NALM6 (cell line): ENCODE measurements around the genes DNAJC17 and PPP1R14D.

DNA sequence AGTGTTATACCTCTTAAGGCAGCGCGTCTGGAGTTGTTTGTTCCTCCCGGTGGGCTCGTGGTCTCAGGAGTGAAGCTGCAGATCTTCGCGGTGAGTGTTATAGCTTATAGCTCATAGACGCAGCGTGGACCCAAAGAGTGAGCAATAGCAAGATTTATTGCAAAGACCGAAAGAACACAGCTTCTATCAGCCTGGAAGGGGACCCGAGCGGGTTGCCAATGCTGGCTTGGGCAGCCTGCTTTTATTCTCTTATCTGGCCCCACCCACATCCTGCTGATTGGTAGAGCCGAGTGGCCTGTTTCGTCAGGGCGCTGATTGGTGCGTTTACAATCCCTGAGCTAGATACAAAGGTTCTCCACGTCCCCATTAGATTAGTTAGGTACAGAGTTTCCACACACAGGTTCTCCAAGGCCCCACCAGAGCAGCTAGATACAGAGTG lies 34.5 kb downstream of the BMF start:
- PRO-cap = no peak

DNA sequence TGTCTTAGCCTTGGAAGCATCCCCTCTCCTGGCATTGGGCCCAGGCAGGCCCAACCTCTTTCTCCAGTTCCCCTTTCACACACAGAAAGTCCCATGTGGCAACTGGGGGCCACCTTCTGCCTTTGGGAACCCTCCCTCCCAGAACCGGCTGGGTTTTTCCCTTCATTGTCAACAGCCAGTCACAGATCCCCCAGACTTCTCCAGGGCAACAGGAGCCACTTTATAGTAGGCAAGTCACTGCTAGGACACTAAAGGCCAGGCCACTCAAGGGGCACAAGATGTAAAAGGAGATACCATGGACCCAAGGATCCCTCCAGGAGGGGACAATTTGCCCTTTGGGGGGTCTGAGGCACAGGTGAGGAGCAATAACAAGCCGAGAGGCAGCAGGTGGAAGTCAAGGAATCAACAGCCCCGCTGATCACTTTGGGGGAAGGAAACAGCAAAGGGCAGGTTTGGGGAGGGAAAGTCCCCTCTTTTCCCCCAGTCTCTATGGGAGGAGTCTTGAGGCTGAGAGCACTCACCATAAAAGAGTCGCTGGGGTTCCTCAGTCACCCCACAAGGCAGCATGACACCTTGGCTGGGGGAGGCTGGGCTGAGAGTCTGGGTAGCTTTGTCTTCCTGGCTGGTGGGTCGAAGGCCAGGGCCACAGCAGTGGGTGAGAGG lies 3.3 kb downstream of the BMF start:
- PRO-cap = no peak

GRCh38 chr15:40239627-40239995 lies 748 bp downstream of the PAK6 start:
- PRO-cap = no peak

DNA sequence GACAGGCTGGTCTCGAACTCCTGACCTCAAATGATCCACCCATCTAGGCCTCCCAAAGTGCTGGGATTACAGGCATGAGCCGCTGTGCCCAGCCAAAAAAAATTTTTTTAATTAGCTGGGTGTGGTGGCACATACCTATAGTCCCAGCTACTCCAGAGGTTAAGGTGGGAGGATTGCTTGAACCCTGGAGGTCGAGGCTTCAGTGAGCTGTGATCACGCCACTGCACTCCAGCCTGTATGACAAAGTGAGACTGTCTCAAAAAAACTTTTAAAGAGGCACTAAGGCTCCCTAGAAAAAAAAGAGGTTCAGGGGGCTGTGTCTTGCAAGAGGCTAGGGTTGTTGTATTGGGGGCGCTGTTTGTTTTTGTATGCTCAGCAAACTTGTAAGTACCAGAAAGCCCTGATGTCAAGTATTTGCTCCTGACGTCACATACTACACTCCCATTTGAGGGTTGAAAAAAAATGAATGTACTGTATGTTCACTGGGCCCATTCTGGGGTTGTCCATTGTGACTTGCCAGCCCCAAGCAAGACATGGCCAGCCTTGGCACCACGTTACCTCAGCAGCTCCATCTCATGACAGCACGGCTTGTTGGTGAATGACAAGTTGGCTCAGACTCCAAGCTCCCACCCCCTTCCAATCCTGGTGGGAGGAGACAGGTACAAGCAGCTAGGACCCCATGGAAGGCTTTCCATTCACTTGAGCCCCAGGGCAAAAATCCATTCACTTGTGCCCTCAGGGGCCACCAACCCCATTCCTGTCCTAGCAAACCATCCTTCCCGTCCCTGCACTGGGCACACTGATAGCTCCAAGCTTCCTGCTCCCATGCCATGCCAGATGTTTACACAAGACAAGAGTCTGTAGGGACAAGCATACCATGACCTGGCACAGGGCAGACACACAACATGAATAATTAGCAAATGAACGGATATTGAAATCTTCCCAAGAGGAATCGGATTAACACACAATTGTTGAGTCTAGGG lies 1.4 kb downstream of the PHGR1 start:
- PRO-cap = no peak

- PRO-cap = no peak
These were observed 3.5 kb upstream of the BAHD1 start for GRCh38 chr15:40437076-40437831.

GRCh38 chr15:40452322-40452859 lies 11.6 kb downstream of the BAHD1 start:
- PRO-cap = no peak

GRCh38 chr15:40582639-40583377 lies 11.2 kb upstream of the KNL1 start:
- PRO-cap = no peak

GRCh38 chr15:40693888-40694256 lies 1.1 kb upstream of the RAD51 start:
- PRO-cap = bidirectional peak, plus-strand start at chr15:40694158, minus-strand start at chr15:40694038

- PRO-cap = bidirectional peak, plus-strand start at chr15:40695406, minus-strand start at chr15:40695435; unidirectional peak, minus-strand start at chr15:40695756
These were observed 441 bp downstream of the RAD51 start for GRCh38 chr15:40695299-40695931.

DNA sequence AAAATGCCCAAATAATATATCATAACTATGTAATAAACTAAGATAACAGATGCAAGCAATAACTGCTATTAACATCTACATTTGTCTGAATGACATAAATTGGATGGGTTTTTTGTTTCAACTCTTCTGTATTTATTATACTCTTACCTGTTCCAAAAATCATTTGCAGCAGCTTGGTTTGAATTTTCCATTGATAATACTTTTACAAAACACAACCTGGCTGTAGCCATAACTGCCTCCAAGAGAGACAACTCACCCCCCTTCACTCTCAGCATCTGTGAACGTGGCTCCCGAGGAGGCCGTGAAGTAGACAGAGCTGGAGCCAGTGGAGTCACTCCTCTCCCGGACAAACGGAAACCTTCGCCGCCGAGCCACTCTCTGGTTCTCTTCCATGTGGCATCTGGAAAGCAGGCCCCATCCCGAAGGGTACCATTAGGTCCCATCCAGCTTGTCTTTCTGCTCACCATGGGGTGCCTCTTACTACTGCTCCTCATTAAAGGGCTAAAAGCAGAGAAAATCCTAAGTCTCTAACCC lies 3.8 kb downstream of the RMDN3 start:
- PRO-cap = no peak

DNA sequence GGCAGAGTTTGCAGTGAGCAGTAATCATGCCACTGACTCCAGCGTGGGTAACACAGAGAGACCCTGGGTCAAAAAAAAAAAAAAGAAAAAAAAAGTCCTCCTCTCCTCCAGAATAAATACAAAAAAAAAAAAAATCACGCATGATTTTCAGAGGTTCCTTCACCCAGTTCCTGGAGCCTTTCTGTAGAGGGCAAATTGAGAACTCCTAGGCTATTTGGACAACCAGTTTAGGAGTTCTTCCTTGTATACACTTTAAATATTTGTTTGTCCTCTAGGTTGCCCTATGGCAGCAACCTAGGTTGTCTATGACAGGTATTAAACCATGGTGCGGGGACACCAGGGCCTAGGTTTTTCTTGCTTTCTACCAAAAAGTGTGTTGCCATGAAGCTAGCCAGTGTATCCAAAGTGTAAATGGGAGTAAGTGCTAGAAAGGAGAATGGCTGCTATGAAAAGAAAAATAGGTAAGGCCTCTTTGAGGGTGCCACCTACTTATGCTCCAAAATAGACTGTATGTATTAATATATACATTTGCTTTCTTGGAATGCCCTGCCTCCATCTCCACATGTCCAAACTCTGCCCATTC lies 3.8 kb upstream of the ZFYVE19 start:
- PRO-cap = no peak

- PRO-cap = bidirectional peak, plus-strand start at chr15:40807120, minus-strand start at chr15:40807052; unidirectional peak, minus-strand start at chr15:40807273; bidirectional peak, plus-strand start at chr15:40807658, minus-strand start at chr15:40807473
These were observed at the start of gene DNAJC17 for GRCh38 chr15:40806867-40808010. TSS of gene DNAJC17 (minus strand) at chr15:40807473.

DNA sequence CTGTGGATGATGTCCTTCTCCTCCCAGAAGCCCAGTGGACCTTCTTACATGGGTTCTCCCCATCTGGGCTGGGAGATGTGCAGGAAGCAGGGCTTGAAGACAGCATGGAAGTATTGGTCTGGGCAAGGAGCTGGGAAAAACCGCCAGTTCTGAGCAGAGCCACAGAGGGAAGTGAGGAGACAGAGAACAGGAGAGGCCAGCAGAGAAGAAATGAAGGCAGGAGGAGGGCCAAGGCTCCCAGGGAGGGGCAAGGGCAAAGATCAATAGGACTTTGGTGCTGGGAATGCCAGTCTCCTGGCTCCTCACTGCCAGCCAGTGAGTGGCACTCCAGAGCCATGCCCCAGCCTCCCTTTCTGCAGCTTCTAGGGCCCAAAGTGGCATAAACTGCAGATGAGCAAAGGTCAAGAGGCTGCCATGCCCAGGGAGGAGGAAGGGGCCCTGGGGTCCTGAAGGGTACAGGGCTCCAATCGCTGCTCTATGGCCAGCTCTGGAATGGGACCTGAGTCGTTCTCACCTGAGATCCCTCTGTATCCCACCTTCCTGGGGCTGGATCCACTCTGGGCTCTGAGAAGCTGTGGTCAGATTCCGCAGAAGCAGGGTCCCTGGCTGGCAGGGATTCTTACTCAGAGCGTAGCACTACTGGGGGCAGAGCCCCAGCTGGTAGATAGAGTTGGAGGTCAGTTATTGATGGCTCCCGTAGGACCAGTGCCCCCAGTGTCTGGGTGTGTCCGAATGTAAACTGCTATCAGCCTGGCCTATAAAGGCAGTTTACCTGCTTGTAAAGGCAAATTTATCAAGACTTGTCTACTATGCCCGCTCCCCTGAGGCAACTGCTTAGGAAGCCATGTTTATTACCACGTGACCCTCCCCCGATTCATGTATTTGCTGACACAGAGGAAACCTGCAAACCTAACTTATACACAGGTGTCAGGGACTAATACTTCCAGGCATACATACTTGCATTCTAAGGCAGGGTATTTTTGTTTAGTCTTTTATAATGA lies at the start of gene PPP1R14D:
TSS of gene PPP1R14D (minus strand) at position 173 of the 1,001 bp plus-strand sequence.
- PRO-cap = no peak

DNA sequence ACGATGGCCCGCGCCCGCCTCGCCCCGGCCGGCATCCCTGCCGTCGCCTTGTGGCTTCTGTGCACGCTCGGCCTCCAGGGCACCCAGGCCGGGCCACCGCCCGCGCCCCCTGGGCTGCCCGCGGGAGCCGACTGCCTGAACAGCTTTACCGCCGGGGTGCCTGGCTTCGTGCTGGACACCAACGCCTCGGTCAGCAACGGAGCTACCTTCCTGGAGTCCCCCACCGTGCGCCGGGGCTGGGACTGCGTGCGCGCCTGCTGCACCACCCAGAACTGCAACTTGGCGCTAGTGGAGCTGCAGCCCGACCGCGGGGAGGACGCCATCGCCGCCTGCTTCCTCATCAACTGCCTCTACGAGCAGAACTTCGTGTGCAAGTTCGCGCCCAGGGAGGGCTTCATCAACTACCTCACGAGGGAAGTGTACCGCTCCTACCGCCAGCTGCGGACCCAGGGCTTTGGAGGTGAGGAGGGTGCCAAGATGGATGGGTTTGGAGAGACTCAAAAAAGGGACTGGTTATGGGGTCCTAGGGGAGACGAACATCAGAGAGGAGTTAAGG lies 800 bp downstream of the SPINT1 start:
- PRO-cap = no peak

GRCh38 chr15:40872309-40873377 lies 1.4 kb downstream of the RHOV start:
- PRO-cap = no peak

DNA sequence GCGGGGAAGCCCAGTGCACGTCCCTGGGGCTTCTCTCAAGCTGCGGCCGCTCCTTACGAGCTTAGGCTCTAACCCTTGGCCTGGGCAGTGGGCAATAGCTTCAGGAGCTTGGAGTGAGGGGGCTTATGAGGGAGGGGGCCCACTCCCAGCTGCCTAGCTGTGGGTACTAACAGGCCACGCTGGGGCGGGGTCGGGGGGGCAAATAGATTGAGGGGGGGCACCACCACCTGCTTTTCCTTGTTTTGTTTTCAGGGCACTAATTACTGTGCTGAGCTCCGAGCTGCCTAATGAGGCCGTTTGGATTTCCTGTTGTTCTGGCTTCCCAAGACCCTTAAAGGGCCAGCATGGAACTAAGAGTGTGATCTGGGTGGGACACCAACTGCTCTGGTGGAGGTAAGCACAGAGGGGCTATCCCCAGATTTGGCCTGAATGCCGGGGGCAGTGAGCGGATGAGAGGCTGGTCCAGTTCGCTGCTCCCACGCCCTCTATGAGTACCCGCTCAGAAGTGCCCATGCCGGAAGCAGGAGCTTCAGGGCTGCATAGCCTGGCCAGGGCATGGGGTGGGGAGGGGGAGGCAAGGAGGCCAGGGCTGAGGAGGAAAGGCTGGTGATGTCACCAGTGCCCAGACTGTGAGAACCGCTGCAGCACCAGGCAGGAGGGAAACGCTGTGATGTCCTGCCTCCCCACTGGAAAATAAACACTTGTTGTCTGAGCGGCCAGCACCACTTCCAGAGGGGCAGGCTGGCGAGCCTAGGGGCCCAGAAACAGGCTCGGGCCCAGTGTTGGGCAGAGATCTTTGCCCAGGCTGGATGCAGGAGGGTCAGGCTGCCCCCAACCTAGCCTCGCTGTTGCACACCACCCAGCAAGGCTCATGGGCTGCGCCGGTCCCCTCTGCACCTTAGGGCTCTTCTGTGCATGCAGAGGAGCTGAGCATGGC lies 11.1 kb upstream of the DLL4 start:
- PRO-cap = no peak

DNA sequence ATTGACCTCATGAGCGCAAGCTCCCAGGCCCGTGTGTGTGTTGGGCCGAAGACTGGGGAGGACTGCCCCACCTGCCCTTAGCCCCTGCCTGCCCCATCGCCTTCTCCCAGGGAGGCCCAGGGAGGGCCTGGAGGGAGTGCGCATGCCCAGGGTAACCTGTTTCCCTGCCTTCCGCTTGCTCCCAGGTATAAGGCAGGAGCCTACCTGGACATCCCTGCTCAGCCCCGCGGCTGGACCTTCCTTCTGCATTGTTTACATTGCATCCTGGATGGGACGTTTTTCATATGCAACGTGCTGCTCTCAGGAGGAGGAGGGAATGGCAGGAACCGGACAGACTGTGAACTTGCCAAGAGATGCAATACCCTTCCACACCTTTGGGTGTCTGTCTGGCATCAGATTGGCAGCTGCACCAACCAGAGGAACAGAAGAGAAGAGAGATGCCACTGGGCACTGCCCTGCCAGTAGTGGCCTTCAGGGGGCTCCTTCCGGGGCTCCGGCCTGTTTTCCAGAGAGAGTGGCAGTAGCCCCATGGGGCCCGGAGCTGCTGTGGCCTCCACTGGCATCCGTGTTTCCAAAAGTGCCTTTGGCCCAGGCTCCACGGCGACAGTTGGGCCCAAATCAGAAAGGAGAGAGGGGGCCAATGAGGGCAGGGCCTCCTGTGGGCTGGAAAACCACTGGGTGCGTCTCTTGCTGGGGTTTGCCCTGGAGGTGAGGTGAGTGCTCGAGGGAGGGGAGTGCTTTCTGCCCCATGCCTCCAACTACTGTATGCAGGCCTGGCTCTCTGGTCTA lies 8.9 kb downstream of the DLL4 start:
- PRO-cap = no peak

- PRO-cap = no peak
These were observed 26.0 kb downstream of the CHAC1 start for GRCh38 chr15:40979081-40979764.

- PRO-cap = no peak
These were observed 34.3 kb downstream of the CHAC1 start for GRCh38 chr15:40987563-40988037.

DNA sequence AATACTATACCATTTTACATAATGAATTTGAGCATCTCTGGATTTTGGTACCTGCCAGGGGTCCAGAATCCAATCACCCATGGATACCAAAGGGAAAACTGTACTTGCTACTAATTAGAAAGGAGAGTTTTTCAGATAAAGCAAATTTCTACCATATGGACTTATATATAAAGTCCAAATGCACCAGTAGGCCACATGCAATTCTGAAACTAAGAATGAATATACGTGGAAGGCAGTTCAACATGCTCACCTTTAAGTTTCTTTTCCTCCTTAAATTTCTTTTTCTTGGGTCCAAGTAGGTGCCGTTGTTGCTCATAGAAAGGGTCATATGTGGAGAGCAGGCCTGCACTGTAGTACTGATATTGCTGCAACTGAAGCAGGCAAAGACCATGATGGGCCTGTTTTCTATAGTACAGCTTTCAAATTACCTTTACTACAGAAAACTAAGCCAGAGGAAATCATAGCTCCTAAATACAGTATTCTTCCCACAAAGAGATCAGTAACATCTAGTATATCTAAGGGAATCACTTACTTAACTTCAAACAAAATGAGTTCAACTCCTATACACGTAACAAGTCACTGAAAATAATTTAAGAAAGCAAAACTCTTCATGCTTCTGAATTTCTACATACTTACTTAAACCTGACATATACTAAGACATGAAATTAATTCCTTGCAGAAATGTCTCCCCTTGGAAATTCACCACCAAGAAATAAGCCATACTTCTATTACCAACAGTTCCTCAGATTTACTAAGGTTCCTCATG lies 28.6 kb downstream of the INO80 start:
- PRO-cap = no peak